Epithelial cell of prostate (primary cell): ENCODE data around the genes PRR20D and PCDH9.

GRCh38 chr13:57160336-57160887 lies at the start of gene PRR20D:
PRR20D (plus strand) TSS chr13:57160632.
- RRBS, result no CpG with 5 or more reads among the region's 32 CpGs

- RRBS, result 14% methylated on average over 11 of the region's 42 CpGs
These were observed 714 bp downstream of the PCDH17 start for GRCh38 chr13:57632142-57632774.

- RRBS, result under 1% methylated on average over 22 of the region's 47 CpGs
These were observed 782 bp downstream of the TDRD3 start for GRCh38 chr13:60397675-60398328.

DNA sequence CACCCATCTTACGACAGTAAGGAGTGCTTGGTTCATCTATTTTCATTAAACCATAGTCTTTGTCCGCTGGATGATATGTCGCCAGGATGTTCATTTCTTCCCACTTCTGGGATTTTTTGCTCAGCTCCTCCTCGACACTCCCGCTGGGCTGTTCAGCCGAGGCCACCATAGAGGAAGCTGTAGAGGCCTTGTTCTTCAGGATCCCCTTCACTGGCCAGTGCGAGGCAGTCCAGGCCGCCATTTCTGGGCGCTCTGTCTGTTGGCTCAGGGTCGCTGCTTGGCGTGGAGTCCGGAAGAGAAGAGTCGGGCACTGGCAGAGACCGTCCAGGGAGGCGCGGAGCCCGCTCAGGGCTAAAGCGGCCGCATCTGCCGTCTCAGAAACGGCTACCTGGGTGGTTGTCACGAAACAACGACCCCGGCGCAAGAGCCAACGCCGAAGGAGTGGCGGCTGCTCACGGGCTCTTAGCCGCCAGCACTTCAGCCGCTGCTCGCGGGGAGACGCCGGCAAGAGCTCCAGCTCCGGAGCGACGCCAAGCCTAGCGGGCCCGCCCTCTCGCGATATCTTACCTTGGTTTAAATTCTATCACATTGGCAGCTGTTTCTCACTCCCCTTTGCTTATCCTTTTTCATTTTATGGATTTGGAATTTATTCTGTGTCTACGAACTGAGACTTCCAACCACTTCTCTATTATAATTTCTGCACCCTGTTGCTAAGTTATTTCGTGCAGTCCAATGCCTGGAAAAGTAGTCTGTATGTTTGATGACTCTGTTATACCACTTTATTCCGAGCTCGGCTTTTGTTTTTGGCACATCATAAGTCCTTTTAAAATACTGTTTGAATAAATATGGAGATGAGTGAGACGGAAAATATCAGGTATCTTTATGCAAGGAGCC lies 21.2 kb downstream of the ENSG00000285566 start:
- RRBS, result 40% methylated on average over 5 of the region's 47 CpGs

GRCh38 chr13:65830894-65831268 lies 1399.3 kb downstream of the PCDH9 start:
- RRBS, result no CpG with 5 or more reads among the region's 2 CpGs

DNA sequence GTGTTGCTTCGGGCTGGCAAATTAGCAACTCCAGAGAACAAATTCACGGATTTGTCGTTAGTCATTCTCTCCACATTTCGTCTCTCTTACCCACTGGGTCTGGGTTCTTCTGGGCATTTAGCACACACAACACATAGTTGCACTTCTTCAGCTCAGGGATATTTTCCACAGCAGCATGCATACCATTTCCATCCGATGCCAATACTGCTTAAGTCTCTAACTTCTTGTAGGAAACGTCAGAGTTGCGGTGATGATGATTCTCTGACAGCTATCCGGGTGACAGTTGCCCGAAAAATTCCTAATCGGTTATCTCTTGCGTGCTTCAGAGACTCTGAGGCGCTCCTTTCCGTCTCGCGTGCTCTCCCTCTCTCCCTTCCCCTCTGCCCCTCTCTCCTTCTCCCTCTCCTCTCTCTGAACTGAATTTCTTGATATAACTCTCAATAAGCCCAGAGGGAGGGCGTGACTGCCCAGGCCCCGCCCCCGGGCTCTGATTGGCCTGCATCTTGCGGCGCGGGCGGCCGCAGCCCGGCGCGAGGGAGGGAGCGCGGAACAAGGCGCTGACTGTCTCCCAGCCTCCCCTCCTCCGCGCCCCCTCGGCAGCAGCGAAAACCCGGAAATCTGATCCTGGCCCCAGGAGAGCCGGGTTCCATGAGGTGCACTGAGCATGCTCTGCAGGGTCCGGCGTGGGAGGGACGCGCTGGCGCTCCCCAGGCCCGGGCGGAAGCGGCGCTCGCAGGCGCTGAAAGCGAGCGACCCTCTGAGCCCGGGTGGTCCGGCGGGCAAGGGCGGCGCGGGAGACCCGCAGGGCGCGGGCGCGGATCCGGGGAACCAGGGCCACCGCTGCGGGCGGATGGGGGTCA lies at the start of gene PCDH9:
PCDH9 (minus strand) TSS at position 418 of the 860 bp plus-strand sequence.
- RRBS, result 1% methylated on average over 38 of the region's 63 CpGs

DNA sequence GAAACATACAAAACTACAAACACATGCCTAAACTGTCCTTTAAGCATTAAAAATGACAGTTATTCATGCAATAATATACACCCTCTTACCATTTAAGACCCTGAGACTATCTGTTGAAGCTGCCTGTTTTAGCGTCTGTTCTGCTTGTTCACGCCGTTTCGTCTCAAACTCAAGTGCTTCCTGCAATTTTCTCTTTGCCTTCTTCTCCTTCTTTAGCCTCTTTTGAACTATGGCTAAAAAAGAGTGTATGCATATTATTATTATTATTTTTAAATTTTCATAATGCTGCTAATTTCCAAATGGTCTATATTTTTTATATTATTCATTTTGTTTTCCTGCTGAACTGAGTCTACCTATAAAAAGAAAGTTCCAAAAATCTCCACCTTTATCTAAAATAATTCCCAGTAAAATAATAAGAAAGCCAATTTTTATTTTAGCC lies 391.4 kb downstream of the DACH1 start:
- RRBS, result no CpG with 5 or more reads among the region's 4 CpGs

GRCh38 chr13:73063081-73063366 lies 4.2 kb downstream of the KLF5 start:
- RRBS, result no CpG with 5 or more reads among the region's 1 CpG

GRCh38 chr13:73334848-73336039 lies 276.4 kb downstream of the KLF5 start:
- RRBS, result no CpG with 5 or more reads among the region's 11 CpGs

DNA sequence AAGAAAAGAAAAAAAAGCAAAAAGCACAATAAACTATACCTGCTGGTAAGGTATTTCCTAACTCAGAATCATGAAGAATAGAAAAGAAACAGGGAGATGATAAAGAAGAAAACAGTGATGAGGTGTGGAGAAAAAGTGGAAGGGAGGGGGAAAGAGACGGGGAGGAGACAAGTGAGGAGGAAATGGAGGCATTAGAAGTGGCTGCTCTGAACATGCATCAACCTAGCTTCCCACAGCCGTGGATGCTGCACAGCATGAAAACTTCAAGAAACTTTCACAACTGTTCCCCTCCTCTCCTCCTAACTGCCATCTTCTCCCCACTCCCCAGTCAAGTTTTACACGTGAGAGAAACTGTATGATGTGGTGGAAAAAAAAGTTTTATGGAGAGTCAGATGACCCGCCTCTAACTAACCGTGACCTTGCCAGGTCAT lies 461.8 kb downstream of the KLF5 start:
- RRBS, result no CpG with 5 or more reads among the region's 5 CpGs

DNA sequence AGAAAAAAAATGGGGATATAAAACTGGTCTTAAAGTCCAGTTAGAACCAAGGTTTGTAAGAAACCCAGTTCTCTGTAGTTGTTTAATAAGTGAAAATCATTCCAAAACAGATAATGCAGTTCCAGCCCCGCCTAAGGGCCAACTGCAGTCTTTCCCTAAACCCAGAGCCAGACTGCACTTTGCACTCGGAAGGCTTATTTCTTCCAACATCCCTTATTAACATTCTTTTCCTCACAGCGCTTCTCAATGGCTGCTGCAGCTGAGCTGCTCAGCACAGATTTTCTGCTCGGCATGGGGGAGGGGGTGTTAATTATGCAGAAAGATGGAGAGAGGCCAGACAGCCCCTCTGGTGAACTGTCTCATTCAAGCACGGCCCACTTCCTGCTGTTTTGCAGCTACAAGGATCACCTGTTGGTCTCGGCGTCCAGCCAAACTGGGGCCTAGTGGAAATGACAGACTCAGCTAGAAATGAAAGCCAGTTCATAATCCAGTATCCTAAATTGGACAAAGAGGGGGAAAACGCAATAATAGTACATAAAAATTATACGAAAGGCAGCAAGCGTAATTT lies 707.2 kb downstream of the KLF5 start:
- RRBS, result no CpG with 5 or more reads among the region's 10 CpGs

DNA sequence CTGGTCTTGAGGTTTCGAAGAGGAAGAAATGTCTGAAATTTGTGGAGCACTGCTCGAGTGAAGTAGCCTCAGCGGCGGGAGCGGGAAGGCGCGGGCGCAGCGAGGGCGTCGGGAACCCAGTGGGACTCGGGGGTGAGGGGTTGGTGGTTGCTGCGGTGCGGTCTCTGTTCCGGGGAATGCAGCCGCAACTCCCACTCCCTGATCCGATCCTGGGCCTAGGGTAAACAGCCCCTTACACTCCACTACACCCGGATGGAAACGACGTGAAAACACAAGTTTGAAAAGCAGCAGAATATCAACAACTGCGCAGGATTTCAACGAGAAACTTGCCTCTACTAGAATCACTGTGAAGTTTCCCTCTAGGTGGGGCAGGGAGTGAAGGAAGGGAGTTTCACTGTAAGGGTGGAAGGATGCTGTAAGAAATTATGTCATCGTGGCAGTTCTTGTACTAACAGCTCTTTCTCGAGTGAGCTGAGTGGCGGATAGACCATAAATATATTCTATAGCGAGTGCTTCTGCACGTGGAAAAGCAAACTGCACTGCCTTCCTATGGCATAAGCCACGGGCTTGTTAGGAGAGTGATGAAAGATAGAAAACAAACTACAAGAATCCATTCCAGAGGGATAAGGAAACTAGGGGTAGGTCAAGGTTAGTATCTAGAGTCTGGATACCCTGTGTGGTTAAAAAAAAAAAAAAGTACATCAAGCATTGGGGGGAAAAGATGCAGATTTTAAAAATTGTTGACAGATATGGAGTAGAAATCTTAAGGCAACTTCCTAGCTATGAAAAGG lies 1077.5 kb downstream of the KLF5 start:
- RRBS, result 1% methylated on average over 4 of the region's 28 CpGs

DNA sequence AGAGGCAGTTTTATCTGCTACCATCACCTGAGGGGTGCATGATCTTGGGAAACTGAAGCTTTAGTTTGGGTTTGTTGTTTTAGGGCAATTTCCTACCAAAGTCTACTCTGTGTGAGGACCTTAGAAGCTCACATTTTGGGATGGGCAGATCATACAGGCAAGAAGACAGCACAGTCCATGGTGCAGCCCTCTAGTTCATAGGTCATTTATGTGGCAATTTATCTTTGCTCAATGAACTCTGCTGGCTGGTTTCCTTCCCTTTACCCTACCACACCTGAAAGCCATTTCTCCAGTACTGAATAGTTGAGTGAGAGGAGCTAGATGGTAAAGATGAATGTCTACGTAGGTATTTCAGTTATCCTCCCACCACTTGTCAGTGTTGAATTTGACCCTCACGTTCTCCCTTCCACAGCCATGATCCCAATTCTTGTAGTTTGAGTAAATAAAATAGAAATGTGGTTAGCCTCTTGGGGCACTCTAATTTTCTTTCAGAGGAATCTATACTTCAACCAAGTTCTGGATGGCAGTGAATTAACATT lies 1163.0 kb downstream of the KLF5 start:
- RRBS, result no CpG with 5 or more reads among the region's 2 CpGs

- RRBS, result no CpG with 5 or more reads among the region's 7 CpGs
These were observed 195.2 kb downstream of the TBC1D4 start for GRCh38 chr13:75286708-75287148.

DNA sequence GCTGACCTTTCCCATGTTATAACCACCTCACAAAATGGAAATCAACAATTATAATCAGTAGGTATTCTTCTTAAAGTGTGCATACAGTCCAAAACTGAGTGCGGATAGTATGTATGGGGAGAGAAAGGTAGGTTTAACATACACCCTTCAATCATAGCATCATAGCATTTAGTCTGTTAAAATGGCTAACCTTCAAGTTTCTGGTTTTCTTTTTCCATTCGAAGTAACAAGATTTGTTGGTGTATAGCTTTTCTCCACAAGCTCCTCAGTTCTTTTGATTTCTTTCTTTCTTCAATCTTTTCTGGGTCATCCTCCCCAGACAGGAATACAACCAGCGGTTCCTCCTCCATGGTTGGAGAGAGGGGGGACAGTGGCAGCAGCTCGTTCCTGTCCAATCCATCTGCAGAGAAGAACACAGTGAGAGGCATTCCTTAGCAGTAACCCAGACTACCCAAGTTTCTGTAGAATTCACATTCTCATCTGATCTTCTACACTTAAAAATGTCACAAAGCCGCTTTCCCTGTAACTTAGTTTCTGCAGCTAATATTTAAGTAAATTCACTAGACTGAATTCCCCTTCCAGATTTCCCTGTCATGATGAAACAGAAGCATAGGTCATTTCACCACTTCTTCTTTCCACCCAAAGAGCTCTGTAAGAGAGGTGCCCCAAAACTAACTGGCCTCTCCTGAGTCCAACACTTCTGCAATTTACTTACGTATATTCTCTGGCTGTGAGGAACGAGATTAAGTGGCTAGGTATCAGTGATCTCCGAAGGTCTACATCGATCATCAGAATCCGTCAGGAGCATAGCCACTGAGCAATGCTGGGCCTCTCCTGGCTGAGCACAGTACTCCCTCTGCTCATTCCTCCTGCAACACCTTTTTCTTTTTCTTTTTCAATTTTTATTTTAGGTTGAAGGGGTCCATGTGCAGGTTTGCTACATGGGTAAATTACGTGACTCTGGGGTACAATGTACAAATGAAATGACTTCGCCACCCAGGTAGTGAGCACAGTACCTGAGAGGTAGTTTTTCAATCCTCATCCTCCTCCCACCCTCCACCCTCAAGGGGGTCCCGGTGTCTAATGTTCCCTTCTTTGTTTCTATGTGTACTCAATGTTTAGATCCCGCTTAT lies 171.9 kb downstream of the TBC1D4 start:
- RRBS, result no CpG with 5 or more reads among the region's 14 CpGs

GRCh38 chr13:75312005-75313068 lies 169.6 kb downstream of the TBC1D4 start:
- RRBS, result no CpG with 5 or more reads among the region's 8 CpGs

DNA sequence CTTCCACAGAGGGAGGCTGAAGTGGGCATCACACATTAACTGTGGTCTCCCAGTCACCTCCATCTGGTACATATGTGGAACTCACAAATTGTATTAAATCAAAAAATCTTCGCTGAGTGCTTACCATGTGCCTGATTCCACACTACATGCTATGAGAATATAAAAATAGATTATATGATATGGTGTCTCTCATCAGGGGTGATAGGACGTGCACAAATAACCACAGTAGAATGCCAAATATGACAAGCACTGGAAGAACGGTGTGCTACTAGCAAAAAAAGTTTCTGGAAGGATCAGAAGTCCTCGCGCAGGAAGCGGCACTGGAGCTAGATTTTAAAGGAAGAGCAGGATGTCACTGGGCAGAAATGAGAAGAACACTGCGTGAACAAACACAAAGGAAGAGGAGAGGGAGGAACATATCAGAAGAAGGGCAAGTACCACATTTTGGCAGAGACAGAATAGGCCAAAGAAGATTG lies 62.3 kb downstream of the TBC1D4 start:
- RRBS, result no CpG with 5 or more reads among the region's 7 CpGs

- RRBS, result no CpG with 5 or more reads among the region's 4 CpGs
These were observed 35.8 kb downstream of the TBC1D4 start for GRCh38 chr13:75446202-75446619.